Hair follicular keratinocyte (primary cell): ENCODE data around the genes PNN and FANCM.

DNA sequence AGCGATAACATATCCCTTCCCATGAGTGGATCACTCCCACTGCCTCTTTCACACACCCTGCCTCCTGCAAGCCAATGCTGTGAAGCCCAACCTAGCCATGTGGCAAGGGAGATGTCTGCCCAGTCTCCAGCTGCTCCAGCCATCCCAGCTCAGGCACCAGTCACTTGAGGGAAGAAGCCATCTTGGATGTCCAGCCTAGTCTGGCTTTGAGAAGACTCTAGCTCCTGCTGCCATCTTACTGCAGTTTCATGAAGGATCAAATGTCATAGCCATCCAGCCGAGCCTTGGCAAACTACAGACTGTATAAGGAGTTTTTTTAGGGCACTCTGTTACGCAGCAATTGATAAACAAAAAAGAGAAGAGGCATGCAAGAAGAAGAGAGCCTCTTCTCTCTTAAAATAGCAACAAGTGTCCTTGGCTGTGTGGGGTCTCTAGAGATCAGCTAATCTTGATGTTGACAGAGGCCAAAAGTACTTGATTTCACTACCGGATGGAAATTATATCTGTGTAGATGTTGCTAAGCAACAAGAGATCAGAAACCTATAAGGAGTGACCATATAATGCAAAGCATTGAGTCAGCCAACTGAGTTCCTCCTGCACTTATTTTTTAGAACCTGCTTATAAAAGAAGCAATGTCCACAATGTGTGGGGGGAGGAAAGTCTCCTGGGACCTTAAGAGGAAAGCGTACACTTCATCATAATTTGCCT, 241.5 kb downstream of the BRMS1L start:
- RAMPAGE, long total RNA: no peak

- RAMPAGE, long total RNA: no peak
These were observed 105.2 kb downstream of the MBIP start for GRCh38 chr14:36215169-36215617.

DNA sequence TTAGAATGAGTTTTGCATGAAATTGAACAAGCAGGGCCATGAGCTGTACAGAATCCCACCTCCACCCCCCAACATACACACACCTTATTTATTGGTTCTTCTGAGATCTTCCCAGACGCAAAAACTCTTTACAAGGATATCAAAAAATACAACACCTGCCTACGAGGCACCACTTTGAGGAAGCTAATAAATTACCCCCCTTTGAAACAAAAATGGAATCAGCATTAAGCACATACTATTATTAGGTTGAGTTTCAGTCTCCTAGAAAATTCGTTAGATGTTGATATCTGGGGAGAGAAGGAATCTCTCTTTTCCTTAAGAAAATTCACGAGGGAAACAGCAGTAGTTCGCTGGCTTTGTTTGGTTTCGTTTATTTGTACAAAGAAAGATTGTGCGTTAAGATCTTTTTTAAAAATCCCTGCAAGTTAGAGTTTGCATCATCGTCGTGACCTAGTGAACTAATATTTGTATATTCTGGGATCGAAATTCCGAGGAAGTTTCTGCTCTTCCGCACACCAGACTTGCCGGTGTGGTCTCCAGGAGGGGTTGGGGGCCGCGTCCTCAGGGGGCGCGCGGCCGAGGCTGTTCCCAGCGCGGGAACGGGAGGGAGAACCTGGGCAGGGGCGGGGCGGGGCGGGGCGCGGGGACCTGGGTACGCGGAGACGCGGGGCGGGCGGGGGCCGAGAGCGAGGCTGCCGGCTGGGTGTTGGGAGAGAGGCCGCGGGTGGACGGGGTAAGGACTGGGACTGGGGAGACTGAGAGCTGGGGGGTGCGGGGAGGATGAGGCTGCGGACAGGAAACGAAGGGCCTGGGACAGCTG, 12.1 kb downstream of the NKX2-1 start:
- RAMPAGE, long total RNA: no peak

- RAMPAGE, long total RNA: no peak
These were observed 499 bp upstream of the PAX9 start for GRCh38 chr14:36661188-36661533.

GRCh38 chr14:37399497-37400033, 195.5 kb downstream of the FOXA1 start:
- RAMPAGE, long total RNA: no peak

DNA sequence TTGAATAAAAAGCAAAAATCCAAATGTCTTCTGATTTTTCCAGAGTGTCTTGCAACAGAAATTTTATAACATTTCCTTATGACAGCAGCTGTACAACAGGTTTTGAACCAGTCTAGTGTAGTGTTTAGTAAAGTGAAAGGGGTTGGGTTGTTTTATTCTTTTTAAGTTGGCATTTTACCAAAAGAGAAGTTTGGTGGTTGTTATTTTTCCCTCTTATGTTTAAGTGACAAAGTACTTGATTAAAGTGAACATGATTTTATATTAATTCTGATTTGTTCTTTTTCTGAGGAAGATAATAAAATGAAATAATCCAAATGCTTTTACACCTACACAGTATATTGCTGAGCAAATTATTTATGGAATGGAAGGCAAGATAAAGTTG, 129.0 kb downstream of the FOXA1 start:
- RAMPAGE, long total RNA: no peak

DNA sequence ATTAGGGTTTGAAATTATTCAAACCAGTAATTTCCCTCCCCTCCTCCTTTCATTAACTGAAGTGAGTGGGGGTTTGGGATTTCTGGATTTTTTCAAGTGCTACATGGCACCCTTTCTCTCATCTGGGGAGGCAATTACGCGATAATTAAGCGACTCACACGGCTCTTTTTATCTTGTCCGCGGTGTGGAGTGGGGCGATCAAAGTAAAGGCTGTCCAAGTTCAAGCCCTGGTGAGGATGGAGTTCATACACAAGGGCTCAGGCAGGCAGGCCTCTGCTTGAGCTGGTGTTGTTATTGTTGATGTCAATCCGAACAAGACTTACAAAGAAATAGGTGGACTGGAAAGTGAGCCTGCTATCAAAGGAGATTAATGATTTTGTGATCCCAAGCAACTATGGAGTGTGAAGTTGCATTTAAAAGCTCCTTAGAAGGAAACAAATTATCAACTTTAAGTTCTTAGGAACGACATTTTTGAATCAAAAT, 6.1 kb downstream of the FOXA1 start:
- RAMPAGE, long total RNA: no peak

GRCh38 chr14:37597433-37598161, 2.2 kb downstream of the TTC6 start:
- RAMPAGE, long total RNA: no peak

- RAMPAGE, long total RNA: no peak
These were observed 3.9 kb downstream of the CLEC14A start for GRCh38 chr14:38251979-38252463.

GRCh38 chr14:39175152-39176264, at the start of gene PNN:
Gene PNN, plus strand, starts transcription at chr14:39175254.
- RAMPAGE, long total RNA: no peak

GRCh38 chr14:39186806-39187378, 11.8 kb downstream of the PNN start:
- RAMPAGE, long total RNA: no peak

- RAMPAGE, long total RNA: no peak
These were observed 13.2 kb downstream of the PNN start for GRCh38 chr14:39188199-39188752.

GRCh38 chr14:39275480-39276315, 42.0 kb downstream of the MIA2 start:
- RAMPAGE, long total RNA: no peak

DNA sequence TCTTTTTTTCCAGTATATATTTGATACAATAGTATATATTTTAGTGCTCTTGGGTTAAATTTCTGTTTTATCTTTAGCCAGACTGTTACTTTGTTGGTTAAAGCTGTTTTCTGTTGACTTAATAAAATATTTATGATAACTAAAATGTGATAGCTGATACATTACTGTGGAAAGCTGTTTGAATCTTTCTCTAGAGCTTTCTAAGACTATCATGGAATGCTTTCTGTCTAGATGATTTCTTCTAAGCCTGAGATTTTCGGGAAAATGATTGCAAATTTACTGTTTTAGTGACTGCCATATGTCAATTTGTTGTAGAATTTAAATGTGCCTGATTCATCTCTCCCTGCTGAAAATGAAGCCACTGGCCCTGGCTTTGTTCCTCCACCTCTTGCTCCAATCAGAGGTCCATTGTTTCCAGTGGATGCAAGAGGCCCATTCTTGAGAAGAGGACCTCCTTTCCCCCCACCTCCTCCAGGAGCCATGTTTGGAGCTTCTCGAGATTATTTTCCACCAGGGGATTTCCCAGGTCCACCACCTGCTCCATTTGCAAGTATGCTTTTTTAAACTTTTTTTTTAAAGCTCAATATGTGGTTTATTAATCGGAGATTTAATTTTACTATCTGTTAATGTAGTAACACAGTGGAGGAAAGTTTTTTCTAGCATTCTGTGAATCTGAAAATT, 83.7 kb downstream of the FBXO33 start:
- RAMPAGE, long total RNA: no peak

DNA sequence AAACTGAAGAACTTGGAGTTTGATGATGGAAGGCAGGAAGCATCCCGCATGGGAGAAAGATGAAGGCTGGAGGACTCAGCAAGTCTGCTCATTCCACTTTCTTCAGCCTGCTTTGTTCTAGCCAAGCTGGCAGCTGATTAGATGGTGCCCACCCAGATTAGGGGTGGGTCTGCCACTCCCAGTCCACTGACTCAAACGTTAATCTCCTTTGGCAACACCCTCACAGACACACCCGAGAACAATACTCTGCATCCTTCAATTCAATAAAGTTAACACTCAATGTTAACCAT, 865.8 kb upstream of the LRFN5 start:
- RAMPAGE, long total RNA: no peak

GRCh38 chr14:44898596-44898937, 1.5 kb downstream of the C14orf28 start:
- RAMPAGE, long total RNA: no peak

- RAMPAGE, long total RNA: no peak
These were observed 429 bp upstream of the FKBP3 start for GRCh38 chr14:45134565-45135254.

DNA sequence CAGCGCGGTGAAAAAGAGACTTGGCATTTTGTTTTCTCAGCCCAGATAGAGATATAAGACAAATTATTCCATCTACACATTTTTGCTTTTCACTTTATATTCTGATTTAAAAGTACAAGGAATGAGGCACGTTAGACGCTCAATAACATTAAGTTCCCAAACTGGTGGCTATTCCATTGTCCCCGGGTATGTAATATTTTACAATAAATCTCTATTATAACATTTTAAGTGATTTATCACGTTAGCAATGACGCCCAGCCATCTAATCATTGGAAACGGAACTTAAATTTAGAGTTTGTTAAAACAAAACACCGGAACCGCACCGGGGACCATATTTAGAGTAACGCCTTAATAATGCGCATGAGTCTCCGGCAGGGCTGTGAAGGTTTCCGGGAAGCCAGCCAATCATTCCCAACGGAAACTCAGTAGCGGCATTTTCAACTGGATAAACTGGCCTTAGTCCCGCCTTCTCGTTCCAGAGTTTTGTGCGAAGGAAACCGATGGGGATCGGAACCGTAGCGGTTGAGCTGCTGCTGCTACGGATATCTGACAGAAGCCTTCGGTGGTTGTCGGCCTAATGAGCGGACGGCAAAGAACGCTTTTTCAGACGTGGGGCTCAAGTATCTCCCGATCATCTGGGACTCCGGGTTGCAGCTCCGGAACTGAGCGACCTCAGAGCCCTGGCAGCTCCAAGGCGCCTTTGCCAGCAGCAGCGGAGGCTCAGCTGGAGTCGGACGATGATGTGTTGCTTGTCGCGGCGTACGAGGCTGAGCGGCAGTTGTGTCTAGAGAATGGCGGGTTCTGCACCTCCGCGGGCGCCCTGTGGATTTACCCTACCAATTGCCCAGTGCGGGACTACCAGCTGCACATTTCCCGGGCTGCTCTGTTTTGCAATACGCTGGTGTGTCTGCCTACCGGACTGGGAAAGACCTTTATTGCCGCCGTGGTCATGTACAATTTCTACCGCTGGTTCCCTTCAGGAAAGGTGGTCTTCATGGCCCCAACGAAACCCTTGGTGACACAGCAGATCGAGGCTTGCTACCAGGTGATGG, at the start of gene FANCM:
TSS of gene FANCM (plus strand) at position 476 of the 1,052 bp plus-strand sequence.
- RAMPAGE, long total RNA: no peak

- RAMPAGE, long total RNA: no peak
These were observed 33.1 kb downstream of the MIS18BP1 start for GRCh38 chr14:45219742-45220416.

DNA sequence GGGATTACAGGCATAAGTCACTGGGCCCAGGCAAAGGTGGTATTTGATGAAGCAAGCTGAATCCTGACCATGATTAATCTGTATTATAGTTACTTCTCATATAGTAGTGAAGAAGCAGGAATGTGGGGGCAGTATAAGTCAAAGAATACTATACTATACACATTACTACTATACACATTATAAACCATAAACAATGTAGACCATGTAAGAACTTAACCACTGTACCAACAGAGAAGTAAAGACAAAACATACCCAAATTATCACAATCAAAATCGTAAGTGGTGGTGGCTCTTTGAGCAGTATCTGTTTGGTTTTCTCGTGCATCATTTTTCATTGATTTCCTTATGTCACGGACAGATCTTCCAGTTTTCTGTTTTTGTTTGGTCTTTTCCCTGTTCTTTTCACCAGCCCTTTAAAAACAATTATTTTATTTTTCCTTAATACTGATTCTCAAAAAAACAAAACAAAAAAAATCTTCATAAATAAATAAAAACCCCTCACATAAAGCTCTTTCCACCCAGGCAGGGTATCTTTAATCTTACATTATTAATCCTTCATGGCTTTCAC, 22.0 kb downstream of the MIS18BP1 start:
- RAMPAGE, long total RNA: no peak